Retinal pigment epithelial cell (primary cell): Measurements from ENCODE around the gene GPX2.

DNA sequence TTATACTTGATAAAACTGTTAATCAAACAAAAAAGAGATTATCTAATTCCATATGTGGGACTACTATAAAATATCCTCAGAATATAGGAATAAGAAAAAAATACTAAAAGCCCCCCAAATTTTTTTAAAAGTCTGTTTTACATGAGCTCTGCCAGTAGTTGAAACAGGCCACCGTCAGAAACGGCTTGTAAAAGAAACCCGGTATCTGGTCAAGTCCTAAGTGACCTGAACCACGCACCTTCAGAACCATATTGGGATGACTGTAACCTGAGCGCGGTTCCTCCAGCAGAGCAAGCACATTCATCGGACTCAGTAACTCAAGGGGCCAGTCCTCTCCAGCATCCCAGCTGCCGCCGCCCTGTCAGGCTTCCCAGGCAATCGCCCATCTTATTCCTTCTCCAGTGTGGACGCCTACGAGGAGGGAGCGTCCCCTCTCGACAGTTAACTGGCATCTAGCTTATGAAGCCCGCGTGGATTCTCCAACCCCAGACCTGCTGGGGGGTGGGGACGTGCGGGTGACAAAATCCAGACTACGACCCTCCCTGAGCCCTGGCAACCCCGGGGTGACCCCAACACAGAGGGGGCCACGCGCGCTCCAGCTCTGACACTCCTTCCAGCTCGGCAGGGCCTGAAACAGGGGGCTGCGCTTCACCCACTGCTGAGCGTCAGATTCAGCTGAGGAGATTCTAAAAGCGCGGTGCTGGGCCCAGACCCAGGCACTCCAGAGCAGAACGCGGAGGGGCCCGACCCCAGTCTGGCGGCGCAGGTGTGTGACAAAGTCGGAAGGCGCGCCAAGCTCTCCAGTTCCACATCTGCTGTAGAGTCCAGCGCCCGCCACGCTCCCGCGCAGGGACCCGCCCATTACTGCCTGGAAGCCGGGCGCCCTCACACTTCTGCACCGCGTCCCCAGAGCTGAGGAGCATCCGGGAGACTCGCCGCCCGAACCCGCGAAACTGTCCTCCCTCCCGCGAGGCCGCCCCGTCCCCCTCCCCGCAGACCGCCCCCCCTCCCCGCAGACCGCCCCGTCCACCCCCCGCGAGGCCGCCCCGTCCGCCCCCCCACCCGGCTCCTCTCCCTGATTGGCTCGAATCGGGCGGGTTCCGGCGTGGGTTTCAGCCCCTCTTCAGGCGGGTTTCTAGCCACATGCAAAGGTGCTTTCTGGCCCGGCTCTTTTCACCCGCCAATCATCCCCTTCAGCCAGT is 43.9 kb upstream of the ESR2 start:
- RRBS, result 1% methylated on average over 10 of the region's 75 CpGs

DNA sequence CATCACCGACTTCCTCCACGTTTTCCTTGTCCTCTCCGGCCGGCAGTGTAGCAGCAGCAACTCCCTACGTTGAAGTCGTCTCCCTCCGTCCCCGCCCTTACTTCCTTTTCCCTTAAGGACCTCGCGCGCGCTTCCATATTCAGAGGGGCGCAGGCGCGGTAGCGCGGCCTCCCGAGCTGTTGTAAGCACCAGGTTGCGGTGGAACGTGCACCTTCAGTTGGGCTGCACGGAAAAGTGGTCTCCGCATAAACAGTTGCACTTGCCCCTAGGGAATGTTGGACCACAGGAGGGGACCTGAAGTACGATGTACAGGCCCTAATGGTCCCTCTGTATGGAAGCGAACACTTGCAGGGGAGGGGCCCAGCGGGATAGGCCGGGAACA is 44.7 kb upstream of the ESR2 start:
- RRBS, result under 1% methylated on average over 3 of the region's 26 CpGs

GRCh38 chr14:64410427-64410705 is 22.2 kb downstream of the MTHFD1 start:
- RRBS, result no CpG with 5 or more reads among the region's 5 CpGs

GRCh38 chr14:64447953-64448653 is 17.2 kb upstream of the AKAP5 start:
- RRBS, result no CpG with 5 or more reads among the region's 5 CpGs

DNA sequence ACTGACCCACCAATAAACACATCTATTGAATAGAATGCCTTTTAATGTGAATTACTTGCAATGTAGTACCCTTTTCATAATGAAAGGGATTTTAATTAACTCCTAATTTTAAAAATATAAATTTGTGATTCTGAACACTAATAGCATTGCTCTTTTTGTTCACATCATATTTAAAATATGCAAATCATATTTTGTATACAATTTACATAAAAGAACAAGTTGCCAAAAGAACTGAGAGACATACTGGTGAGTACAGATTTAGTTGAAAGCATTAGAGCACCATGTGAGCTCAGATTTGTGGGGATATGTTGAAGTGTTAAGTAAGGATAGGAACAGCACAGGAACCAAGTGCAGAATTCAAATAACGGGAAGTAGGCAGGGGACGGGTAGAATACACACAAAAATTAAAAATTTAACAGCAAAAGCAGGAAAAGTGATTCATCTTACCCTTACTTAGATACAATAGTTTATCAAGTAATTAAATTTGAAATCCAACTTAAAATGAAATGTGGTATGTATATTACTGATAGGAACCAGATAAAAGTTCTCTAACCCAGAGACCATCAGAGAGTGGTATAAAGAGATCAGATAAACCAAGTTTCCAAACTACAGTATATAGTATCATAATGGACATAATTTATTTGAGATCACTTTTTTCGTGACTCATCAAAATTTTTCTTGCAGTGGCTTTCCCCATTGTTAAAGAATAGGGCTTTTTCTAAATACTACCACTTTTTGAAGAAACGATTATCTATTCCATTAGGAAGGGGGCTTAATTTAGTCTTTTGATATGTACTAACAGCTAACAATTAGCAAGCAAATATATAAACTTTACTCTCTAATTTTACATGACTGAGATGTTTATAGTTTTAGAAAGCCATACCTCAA is 15.4 kb upstream of the HSPA2 start:
- RRBS, result no CpG with 5 or more reads among the region's 4 CpGs

DNA sequence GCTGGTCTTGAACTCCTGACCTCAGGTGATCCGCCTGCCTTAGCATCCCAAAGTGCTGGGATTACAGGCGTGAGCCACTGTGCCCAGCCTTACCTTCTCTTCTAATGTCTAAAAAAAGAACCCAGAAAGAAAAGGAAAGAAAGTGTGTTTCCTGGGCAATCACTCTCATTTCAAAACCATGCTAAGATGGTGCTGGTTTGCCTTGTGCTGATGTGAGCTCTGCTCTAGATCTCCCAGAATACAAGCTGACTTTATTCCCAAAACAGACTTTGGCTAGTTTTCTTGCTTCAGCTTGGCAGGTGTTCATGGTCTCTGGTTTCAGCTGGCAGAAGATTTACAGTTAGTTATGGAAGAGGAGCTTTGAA is 34.3 kb downstream of the PPP1R36 start:
- RRBS, result no CpG with 5 or more reads among the region's 2 CpGs

DNA sequence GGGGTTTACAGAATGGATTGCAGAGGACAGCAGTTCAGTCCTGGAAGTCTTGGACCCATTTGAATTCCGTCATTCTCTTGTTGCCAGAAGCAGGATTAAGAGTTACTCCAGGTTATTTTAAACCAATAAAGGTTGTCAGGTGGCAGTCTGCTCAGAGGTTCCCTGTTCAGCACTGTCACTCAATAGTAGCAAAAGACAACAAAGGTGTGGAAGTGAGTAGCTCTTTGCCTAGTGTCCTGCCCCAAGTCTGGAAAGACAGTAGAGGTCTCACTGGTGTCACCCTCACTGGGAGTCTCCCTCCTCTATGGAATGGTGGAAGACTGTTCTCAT is 73.5 kb upstream of the PLEKHG3 start:
- RRBS, result no CpG with 5 or more reads among the region's 1 CpG

DNA sequence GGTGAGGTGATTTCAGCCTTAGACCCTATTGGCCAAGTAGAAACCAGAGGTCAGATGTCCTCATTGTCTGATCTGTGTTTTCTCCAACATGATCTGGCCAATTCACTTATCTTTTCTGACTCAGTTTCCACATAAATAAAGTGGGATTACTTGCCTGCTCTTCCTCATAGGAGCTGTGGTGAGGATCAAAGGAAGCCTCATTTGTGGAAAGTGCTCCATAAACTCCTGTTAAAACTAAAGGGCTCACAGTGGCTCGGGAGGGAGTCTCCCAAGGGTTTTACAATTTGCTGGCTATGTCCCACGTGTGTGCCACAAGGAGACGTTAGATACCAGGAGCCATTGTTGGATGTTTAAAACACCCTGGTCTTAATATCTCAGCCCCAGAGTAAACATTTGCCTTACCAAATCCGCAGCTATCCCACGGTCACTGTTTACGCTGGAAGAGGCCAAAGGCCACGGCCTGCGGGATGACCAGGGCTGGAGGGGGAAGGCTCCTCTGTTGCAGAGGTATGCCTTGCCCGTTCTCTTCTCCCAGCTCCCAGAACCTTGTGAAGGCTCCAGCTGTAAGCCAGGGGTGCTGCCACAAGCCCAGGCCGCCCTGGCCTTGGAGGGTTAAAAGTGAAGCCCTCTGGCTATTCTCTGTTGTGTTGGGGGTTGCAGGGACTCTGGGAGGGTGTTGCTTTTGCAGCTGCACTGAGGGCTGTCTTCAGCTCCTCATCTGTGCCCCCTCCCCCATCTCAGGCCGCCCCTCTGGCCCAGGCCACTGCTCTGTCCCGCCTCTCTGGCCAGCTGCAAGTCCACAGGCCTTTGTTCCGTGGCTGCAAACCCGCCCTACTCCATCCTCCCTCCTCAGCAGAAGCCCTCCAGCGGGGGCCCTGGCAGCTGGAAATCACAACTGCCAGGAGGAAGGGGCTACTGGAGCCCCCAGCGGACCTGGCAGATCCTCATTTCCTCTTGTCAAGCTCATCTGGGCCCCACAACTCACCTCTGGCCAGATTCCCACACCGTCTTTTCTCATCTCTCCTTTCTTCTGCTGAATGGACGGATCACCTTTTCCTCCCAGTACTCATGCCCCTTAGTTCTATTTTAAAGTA is 2.4 kb downstream of the PLEKHG3 start:
- RRBS, result no CpG with 5 or more reads among the region's 18 CpGs

DNA sequence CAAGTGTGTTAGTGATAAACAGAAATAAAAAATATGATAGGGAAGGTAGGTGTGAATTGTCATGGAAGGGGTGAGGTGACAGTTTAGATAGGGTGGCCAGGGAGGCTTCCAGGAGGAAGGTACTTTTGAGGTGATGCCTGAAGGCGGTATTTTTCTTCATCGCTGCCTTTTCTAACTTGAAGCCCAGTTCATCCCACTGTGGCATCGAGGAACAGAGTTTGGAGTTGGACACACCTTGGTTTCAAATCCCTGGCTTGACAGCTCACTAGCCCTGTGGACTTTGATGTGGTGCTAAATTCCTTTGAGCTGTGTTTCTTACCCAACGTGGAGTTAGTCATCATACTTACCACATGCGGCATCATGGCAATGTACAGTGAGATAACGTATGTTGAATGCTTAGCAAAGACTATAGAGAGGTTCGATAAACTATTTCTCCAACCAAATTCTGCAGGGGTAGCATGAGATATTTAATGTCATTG is 3.4 kb downstream of the PLEKHG3 start:
- RRBS, result no CpG with 5 or more reads among the region's 7 CpGs

GRCh38 chr14:64715279-64716528 is 11.5 kb downstream of the PLEKHG3 start:
- RRBS, result 3% methylated on average over 2 of the region's 26 CpGs

- RRBS, result no CpG with 5 or more reads among the region's 8 CpGs
Observed at GRCh38 chr14:64737728-64738130, 33.5 kb downstream of the PLEKHG3 start.

DNA sequence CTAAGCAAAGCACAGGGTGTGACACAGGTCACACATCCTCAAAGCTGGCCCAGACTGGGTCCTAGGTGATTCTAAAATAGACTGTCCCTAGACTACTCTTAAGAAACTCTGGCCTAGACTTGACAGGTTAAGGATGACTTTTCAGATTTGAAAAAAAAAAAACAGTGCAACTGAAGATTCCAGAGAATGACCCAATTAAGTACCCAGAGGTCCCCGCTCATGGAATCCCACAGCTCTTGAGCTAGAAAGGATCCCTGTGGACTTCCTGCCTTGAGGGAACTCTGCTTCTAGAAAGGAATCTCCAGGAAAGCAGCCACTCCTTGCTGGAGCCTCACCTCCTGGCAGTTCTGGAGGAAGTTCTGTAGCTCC is 81.0 kb downstream of the PLEKHG3 start:
- RRBS, result no CpG with 5 or more reads among the region's 1 CpG

DNA sequence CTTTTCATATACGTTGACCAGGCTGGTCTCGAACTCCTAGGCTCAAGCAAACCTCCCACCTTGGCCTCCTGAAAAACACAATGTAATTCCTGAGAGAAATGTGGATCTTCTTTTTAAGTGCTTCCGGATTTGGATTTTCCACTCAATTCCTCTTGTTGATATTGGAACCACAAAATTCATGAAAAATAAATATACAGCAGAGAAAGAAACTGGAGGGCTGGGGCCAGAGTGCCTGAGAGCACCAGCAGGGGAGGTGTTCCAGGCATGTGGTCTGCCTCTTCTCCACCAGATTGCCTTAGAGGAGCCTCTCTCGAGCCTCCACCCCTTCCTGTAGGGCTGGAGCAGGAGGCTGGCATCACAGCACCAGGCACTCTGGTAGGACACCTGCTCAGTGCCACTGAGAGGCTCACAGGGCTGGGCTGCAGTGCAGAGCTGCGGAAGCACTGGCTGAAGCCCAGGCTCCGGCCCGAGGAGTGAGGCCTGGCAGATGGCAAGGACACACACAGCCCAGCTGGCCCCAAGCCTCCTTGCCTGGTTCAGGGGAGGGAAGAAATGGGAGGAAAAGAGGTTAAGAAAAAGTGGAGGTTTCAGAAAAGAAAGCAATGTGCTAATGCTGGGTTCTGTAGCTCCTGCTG is 24.1 kb downstream of the SPTB start:
- RRBS, result no CpG with 5 or more reads among the region's 7 CpGs

DNA sequence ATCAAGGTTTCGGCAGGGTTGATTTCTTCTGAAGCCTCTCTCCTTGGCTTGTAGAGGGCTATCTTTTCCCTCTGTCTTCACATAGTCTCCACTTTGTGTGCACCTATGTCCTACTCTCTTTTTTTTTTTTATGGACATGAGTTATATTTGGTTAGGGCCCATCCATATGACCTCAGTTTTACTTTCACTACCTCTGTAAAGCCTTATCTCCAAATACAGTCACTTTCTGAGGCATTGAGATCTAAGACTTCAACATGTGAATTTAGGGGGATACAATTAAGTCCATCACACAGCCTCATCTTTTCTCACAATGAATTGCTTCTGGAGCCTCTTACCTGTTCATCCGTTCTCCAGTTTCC is 5.9 kb upstream of the SPTB start:
- RRBS, result no CpG with 5 or more reads among the region's 2 CpGs

DNA sequence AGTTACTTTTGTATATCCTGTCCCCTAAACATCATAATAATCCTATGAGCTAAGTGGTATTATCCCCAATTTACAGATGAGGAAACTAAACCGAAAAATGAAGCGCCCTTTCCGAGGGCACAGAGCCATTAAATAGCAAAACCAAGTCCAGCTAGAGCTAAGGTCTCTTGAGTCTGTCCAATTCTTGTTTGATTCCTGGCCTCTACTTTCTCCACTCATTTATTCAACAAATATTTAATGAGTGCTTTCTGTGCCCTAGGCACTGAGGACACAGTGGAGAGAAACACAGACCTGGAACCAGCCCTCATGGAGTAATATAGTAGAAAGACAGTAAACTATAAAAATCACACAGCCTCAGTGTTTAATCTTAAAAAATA is 593 bp downstream of the GPX2 start:
- RRBS, result no CpG with 5 or more reads among the region's 3 CpGs

GRCh38 chr14:64942402-64943265 is at the start of gene GPX2:
TSS of gene GPX2 (minus strand) at chr14:64942745.
- RRBS, result 94% methylated on average over 4 of the region's 15 CpGs

- RRBS, result no CpG with 5 or more reads among the region's 4 CpGs
Observed at GRCh38 chr14:64943266-64943707, 742 bp upstream of the GPX2 start.

GRCh38 chr14:65032237-65032873 is 45.7 kb downstream of the FNTB start:
- RRBS, result no CpG with 5 or more reads among the region's 13 CpGs

- RRBS, result no CpG with 5 or more reads among the region's 9 CpGs
Observed at GRCh38 chr14:65373042-65373553, 39.4 kb upstream of the FUT8 start.

DNA sequence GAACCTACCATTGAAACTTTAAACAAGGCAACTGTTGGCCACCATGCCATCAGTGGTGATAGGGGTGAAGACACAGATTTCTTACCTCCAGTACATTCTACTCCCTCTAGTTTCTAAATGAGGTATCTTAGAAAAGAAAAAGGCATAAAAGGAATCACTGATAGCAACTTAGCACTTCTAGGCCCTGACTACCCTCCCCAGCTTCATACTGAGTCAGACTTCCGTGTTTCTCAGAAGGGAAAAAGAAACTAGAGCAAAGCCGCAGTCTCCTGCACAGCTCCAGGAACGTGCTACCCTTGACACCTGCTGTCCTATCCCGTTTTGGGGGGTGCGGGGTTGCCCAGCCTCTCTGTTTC is 437.8 kb downstream of the FUT8 start:
- RRBS, result no CpG with 5 or more reads among the region's 5 CpGs